GM12891 (cell line): ENCODE measurements around the gene ZNF479.

DNA sequence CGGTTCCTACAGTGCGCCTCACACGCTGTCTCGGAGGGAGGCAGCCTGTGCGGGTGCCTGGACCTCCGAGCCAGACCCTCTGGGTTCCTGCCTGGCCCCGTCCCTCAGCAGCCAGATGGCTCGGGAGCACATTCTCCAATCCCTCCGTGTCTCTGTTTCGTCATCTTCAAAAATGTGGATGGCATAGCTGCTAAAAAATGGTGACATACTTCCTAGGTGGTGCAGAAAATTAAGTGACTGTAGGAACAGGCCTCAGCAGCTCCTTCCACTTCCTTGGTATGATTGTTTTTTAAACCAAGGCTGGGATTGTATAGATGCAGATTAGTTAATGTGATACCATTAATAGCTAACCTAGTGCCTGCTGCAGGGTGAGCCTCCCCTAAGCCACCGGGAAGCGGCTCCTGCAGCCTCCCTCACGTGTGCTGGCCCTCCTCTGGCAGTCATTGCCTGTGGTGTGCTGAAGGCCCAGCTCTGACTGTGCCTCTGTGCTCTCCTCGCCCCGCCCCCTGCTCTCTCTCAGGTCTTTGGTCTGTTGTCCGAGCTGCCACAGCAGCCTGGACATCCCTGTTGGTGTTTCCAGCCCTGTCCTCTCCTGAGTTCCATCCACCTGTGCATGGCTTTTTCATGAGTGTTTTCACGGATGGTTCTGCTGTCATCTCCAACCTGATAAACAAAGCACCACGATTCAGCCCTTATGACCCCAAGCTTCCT, 126.0 kb downstream of the EGFR start:
- RRBS, result no CpG with 5 or more reads among the region's 18 CpGs

- RRBS, result no CpG with 5 or more reads among the region's 16 CpGs
Observed at GRCh38 chr7:55200163-55200753, 164.9 kb upstream of the LANCL2 start.

DNA sequence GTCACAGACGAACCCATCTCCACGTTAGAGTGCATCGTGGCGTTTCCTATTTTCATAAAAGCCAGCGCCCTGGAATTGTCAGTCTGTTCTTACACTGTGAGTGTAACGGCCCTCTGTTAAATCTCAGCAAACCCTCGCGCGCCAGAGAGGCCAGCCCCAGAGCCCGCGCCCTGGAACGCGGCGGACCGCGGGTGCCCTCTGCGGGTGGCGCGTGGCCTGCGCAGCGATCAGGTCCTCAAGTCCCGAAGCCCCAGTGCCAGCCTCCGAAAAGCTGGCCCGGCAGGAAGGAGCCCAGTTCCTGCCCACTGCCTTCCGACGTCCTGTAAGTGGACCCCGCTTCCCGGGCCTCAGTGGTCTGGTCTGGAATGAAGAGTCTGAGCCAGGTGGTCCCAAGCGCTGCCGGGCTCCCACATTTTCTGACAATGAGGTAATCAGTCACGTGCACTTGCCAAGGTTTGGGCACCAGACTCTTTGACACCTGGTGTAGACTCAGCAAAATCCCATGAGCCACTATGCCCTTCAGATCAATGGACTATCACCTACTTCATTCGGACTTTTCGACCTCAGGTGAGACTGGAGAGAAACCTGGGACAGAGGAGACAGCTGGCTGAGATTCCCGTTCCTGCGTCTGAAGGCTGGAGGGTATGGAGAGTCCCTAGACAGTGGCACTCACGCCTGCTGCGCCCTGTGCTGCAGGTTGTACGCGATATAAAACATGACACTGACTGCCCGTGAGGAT, 109.5 kb upstream of the LANCL2 start:
- RRBS, result 4% methylated on average over 7 of the region's 40 CpGs

- RRBS, result no CpG with 5 or more reads among the region's 4 CpGs
Observed at GRCh38 chr7:55465925-55466380, 100.8 kb downstream of the LANCL2 start.

- RRBS, result no CpG with 5 or more reads among the region's 9 CpGs
Observed at GRCh38 chr7:55532890-55534151, 39.0 kb downstream of the VOPP1 start.

GRCh38 chr7:55552209-55553545, 19.6 kb downstream of the VOPP1 start:
- RRBS, result no CpG with 5 or more reads among the region's 15 CpGs

DNA sequence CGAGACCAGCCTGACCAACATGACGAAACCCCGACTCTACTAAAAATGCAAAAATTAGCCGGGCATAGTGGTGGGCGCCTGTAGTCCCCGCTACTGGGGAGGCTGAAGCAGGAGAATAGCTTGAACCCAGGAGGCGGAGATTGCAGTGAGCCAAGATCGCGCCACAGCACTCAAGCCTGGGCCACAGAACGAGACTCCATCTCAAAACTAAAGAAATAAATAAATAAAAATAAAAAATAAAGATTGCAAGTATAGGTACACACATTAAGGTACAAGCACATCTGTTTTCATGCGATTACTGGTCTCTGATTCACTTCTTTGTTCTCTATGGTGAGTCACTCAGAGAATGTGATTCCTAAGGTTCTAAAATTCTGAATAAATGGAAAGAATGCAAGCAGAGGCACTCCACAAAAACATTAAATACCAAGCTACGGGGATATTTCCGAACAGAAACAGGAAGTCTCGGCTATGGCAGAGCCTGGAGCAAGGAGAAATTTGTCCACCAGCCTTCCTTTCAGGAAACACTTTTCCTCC, 1.5 kb downstream of the VOPP1 start:
- RRBS, result no CpG with 5 or more reads among the region's 14 CpGs

DNA sequence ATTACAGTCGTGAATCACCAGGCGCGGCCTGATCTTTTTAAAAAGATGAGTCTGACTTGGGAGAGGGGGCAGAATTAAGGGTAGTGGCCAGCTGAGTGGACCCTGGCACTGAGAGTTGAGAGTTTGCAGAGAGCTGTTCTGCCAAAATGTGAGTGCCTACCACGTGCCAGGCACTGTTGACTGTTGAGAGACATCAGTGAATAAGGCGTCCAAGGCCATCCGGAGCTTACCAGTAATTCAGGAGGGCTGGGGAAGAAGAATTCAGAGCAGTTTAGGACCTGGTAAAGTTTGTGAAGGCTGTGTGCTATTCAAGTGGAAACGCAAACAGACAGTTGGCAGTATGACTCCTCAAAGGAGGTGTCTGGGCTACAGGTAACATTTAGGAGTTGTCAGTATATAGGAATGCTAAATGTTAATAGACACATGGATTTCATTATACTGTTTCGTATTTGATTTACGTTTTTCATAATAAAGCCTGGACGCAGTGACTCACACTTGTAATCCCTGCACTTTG, 1.5 kb downstream of the NIPSNAP2 start:
- RRBS, result no CpG with 5 or more reads among the region's 10 CpGs

GRCh38 chr7:56058227-56058868, 5.7 kb upstream of the SUMF2 start:
- RRBS, result no CpG with 5 or more reads among the region's 6 CpGs

DNA sequence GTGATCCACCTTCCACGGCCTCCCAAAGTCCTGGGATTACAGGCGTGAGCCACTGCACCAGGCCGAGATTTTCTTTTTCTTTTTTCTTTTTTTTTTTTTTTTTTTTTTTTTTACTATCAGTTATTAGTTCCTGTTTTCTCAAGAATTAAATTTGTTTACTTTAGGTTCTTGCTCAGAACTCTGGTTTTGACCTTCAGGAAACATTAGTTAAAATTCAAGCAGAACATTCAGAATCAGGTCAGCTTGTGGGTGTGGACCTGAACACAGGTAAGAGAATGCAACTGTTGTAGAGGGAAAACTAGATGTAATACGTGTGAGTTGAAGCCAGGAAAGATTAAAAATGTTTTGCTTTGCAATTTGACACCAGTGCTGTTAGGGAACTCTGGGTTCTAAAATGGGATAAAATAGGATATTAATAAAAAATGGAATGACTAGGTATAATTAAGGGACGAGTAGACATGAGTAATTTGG, 2.5 kb upstream of the SUMF2 start:
- RRBS, result no CpG with 5 or more reads among the region's 5 CpGs

GRCh38 chr7:56174561-56174919, 58.3 kb upstream of the NUPR2 start:
- RRBS, result no CpG with 5 or more reads among the region's 28 CpGs

DNA sequence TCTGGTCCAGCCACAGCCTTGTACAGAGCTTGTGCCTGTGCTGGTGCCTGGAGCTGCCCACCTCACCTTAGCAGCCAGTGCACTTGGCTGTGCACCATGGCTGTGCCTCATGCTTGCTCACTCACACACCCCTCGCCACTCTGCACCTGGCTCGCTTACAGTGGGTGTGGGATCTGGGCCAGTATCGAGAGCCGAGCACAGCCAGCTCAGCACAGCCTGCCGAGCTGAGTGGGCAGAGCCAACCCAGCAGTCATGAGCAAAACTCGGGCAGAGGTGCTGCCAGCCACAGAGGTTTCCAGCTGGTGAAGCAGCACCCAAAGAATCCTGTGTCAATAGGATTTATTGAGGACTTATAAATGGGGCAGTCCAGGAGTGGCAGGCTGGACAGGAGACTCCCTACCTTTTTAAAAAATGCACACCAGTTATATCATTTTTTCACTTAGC, 140.0 kb upstream of the NUPR2 start:
- RRBS, result no CpG with 5 or more reads among the region's 6 CpGs

GRCh38 chr7:56483136-56483714, 367.0 kb upstream of the NUPR2 start:
- RRBS, result no CpG with 5 or more reads among the region's 26 CpGs

DNA sequence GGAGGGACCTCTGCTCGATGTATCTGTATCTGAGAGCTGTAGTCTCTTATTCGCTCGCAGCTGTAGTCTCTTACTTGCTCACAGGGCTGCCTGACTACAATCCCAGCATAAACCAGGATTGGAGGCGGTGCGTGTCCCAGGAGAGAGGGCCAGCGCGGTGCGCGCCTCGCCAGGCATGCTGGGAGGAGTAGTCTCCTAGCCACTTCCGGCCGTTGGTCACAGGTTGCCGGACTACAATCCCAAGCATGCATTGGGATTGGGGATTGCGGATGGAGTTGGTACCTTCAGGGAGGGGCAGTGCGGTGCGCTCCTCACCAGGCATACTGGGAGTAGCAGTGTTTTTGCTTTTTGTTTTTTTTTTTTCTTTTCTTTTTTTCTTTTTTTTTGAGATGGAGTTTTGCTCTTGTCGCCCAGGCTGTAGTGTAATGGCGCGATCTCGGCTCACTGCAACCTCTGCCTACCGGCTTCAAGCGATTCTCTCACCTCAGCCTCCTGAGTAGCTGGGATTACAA, 421.8 kb upstream of the NUPR2 start:
- RRBS, result no CpG with 5 or more reads among the region's 22 CpGs

DNA sequence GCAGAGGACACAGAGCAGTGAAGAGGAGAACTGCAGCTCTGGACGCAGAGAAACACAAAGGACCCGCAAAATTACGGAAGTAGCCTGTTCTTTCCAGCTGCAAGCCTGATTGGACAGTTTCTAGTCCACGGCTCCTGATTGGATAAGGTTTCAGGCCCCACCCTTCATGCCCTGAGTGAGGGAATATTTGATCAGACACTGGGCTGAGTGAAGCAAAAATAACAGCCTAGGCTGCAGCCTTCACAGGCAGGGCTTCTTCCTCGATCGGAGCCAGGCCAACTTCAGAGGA, at the start of gene ZNF479:
Gene ZNF479 (minus strand): TSS at position 60 of the 289 bp plus-strand sequence.
- RRBS, result no CpG with 5 or more reads among the region's 6 CpGs

- RRBS, result no CpG with 5 or more reads among the region's 31 CpGs
Observed at GRCh38 chr7:57203475-57203910, 71.3 kb upstream of the ZNF479 start.

DNA sequence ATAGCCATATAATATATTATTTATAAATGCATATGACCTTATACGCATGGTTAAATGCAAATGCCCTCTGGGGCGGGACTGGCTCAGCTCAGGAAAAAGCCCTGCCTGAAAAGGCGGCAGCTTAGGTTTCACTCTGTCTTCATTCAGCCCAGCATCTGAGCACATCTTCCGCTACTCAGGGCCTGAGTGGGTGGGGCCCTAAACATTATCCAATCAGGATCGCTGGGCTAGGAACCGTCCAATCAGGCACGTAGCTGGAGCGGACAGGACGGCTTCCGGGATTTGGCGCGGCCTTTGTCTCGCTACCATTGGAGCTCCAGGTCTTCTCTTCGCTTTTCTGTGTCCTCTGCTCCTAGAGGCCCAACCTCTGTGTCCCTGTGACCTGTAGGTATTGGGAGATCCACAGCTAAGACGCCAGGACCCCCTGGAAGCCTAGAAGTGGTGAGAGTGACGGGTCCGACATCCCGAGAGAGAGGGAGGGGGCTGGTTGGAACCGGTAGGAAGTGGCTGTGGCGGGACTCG, 99.2 kb downstream of the ZNF680 start:
- RRBS, result no CpG with 5 or more reads among the region's 21 CpGs

- RRBS, result no CpG with 5 or more reads among the region's 5 CpGs
Observed at GRCh38 chr7:64637894-64638661, 27.9 kb upstream of the ZNF107 start.

DNA sequence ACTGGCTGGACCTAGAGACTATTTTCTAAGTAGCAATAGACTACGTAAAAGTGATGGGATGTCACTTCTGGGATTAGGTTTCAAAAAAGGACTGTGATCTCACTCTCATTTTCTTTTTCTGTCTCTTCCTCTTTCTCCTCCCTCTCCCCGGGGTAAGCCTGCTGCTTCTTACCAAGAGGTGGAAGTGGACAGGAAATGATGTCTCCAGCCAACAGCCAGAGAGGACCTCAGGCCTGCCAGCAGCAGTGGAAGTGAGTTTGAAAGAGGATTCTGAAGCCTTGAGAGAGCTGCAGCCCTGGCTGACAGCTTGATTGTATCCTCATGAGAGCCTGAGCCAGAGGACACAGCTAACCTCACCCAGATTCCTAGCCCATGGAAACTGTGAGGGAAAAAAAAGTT, 30.1 kb upstream of the ERV3-1 start:
- RRBS, result no CpG with 5 or more reads among the region's 2 CpGs

GRCh38 chr7:66125752-66127016, 11.5 kb downstream of the CRCP start:
- RRBS, result no CpG with 5 or more reads among the region's 8 CpGs